Body of pancreas (tissue), 2 donors: ENCODE measurements around a stretch of chr6.

- PRO-cap: no peak
- RAMPAGE, long total RNA, 2 experiments: no peak in any of the 2 experiments
Measured at GRCh38 chr6:143515924-143516240, 4.4 kb upstream of the FUCA2 start.

DNA sequence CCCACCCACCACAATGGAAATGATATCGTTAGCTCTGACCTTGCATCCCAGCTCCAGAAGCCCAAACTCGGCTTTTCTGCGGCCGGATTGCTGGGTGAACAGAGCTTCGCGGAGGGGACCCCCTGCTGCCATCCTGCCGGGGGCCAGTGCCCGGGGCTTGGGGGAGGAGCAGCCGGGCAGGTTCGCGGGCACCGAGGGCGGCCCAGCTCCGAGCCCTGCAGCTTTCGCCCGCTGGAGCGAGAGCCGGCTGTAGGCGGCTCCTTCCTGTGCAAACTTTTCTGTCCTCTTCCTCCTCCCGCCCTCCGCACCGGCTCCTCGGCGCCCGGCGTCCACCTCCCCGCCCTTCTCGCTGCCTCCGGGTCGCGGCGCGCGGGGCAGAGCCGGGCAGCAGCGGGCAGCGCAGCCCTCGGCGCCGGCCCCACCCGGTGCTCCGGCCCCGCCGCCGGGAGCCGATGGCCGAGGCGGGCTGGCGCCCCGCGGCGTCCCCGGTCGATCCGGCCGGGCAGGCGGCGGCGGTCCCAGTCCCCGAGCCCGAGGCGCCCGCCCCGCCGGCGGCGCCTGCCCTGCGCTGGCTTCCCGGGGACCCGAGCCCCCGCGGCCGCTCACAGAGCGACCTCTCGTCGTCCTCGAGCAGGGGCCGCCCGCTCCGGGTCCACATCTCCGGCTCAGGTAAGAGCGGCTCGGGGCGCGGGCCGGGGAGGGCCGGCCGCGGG is 25.2 kb upstream of the FUCA2 start:
- PRO-cap: no peak
- RAMPAGE, long total RNA, 2 experiments: no peak in any of the 2 experiments

GRCh38 chr6:143539844-143540574 is 28.5 kb upstream of the FUCA2 start:
- PRO-cap: no peak
- RAMPAGE, long total RNA, 2 experiments: no peak in any of the 2 experiments

- PRO-cap: no peak
- RAMPAGE, long total RNA, 2 experiments: start-site peak on the minus strand in 2 of 2 experiments, at chr6:143949207-143949681 at its widest, 6 reads per replicate
Measured at GRCh38 chr6:143949274-143949820, 58.7 kb downstream of the PLAGL1 start.

GRCh38 chr6:144063620-144064390 is 31.6 kb downstream of the SF3B5 start:
- PRO-cap: bidirectional peak, plus-strand start at chr6:144064106, minus-strand start at chr6:144064105; bidirectional peak, plus-strand start at chr6:144064196, minus-strand start at chr6:144064274
- RAMPAGE, long total RNA, 2 experiments: no peak in any of the 2 experiments

GRCh38 chr6:144065131-144065415 is 30.3 kb downstream of the SF3B5 start:
- PRO-cap: bidirectional peak, plus-strand start at chr6:144065313, minus-strand start at chr6:144065186
- RAMPAGE, long total RNA, 2 experiments: no peak in any of the 2 experiments

DNA sequence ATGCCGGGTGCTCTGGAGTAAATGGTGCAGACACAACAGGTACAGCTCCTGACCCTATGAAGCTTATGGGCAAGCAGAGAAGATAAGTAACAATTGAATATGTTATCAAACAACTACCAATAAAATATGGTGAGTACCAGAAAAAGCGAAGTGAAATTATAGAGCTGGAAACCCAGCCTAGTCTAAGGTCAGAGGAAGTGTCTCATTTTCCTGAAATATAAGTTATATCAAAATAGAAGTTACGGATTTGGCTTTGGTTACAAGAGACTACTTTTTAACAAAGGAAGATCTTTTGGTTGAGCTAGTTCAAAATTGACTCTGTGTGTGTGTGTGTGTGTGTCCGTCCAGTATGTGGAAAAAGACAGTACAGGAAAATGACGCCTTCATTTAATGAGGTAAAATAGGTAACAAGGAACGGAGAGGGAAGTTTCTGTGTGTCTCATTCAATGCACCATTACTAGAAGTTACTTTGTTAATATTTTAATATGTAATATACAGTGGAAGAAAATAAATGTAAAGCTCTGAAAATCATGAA is 8.9 kb downstream of the STX11 start:
- PRO-cap: no peak
- RAMPAGE, long total RNA, 2 experiments: no peak in any of the 2 experiments

DNA sequence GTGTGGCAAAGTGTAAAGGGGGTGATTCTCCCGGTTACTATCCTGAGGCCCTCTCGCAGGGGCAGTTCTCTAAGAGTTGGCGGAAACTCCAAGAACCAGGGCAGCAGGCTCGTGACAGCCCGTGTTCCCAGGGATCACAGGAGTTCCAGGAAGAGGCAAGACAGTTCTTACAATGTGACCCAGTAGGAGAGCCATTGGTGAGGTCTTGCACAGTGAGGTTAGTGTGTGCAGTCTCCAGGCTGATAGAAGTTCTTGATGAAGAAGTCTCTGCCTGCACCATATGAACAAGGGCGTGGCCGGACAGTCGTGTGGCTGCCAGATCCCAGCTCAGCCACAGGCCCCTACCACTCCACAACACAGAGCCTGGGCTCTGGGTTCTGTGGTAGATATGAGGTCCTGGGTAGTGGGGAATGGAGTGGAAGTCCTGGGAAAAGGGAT is 65.0 kb downstream of the STX11 start:
- PRO-cap: unidirectional peak, plus-strand start at position 303 of the sequence
- RAMPAGE, long total RNA, 2 experiments: no peak in any of the 2 experiments

DNA sequence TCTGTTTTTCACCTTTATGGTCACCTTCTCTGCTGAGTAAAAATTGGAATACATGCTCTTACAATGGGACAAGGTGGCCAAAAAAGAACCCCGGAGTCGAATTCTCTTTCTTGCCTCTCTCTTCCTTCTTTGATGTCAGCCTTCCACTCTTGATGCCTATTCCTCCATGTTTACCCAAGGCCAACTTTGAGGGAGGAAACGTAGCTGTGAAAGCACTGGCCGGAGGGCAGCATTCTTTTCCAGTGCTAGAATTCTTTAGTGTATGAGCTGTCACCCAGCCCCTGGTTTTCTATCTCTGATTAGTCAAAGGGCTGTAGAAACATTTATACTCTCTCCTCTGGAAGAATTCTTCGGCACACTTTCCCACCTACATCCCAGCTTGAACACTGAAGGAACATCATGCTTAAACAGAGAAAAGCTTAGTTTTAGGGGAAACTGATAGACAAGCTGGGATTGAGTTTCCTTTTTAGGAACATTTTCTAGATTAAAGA is 20.9 kb upstream of the UTRN start:
- PRO-cap: no peak
- RAMPAGE, long total RNA, 2 experiments: no peak in any of the 2 experiments

DNA sequence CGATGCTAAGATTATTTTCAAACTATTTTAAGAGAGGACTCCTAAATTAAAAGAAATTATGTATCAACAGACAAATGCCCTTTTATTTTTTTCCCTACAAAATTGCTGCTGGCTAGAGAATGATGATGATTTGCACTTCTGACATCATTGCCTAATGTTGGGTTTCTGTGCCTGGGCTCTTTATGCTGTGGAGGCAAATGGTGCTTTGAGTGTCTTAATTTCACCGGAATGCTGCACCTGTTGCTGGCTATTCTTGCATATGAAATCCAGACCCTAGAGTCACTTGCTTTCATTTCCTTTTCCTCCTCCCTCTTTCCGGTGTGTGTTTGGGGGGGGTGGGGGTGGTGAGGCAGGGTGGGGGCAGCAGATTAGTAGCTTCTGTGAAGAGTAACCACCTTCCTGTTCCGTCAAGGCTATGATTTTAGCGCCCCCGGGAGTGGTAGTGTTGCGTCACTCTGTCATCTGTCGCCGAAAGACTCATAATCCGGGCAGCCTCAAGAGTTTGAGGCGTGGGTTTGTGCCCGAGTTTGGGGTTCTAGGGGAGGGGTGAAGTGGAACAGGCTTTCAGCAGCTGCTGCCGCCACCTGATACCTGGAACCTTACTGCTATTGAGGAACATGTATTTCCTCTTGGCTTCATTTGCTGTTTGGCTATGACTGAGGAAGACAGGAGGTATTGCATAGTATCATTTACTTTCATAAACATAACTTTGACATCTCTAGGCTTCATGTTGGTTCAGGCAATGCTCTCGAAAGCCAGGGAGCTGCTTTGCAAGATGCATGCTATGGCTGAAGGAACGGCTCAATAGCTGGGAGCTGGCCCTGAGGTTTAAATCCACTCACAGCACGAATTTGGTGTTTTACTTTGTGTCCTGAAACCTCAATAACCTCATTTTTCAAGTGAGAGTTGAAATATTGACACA is 49.1 kb downstream of the UTRN start:
- PRO-cap: no peak
- RAMPAGE, long total RNA, 2 experiments: no peak in any of the 2 experiments

- PRO-cap: no peak
- RAMPAGE, long total RNA, 2 experiments: no peak in any of the 2 experiments
Measured at GRCh38 chr6:144344736-144345315, 59.7 kb downstream of the UTRN start.

- PRO-cap: no peak
- RAMPAGE, long total RNA, 2 experiments: no peak in any of the 2 experiments
Measured at GRCh38 chr6:144364602-144365040, 79.5 kb downstream of the UTRN start.

DNA sequence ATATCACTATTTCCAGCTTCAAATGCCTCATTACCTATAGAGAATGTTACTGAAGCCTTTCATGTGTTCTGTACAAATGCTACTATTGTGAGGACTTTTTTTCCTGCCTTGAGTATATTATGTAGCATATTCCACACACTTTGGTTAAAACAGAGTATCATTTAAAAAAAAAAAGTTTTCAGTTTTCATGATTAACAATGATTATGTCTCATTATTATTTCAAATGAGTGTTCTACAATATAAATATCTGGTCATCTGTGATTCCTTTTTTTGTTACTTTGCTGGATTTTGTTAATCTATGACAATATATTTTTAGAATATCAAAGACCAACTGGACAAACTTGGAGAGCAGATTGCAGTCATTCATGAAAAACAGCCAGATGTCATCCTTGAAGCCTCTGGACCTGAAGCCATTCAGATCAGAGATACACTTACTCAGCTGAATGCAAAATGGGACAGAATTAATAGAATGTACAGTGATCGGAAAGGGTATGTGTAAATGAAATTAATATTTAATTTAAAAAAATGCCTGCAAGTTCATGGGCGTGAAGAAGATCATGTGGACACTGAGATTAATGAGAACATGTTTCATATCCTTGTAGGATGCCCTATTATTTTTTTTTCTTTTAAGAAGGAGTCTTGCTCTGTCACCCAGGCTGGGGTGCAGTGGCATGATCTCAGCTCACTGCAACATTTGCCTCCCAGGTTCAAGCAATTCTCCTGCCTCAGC is 237.7 kb downstream of the UTRN start:
- PRO-cap: no peak
- RAMPAGE, long total RNA, 2 experiments: no peak in any of the 2 experiments

- PRO-cap: no peak
- RAMPAGE, long total RNA, 2 experiments: no peak in any of the 2 experiments
Measured at GRCh38 chr6:144565630-144565953, 280.5 kb downstream of the UTRN start.

DNA sequence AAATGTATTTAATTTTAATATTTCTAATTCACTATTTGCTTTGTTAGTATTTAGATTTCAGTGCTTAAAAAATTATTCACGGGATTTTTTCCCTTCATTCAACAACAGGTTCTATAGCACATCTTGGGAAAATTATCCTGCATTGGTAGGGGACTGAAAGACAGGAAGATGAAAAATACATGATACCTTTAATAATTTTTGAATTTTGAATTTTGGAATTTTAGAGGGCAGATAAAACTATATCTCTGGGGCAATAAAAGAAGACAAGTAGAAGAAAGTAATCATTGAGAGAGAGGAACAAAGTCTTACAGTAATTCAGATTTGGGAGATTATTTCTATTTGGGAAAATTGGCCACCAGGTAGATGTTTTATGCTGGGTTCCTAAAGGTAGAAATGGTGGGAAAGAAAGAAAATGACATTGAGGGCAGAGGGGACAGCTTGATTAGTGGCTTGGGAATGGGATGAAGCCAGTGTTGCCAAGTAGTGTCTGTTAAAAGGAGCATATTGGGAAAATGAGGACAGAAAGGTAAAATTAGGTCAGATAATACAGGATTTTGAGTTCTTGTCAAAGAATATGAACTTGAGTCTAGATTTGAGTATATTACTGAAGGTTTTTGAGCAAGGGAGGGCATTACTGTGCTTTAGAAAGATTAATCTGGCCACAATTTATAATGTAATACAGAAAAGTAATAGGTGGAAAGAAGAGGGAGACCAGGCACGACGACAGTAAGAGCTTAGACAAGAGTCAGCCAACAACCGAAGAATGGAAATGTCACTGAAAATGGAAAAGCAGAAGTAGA is 338.7 kb downstream of the UTRN start:
- PRO-cap: no peak
- RAMPAGE, long total RNA, 2 experiments: start-site peak on the plus strand in 1 of 2 experiments, centred at position 190 of the sequence, 9 reads per replicate

DNA sequence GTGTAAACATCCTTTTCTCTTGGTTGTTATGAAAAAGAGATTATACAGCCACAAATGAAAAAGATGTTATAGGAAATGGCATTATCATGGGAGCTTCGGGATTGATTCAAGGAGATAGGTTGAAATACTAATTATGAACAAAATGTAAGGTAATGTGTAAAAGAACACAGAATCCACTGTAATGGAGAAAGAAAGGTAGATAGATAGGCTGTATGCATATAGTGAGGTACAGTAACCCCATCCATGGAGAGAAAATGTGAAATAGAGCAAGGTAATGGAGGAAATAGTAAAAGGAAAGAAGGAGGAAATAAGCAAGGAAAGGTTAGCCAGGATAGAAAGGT is 525.1 kb downstream of the UTRN start:
- PRO-cap: no peak
- RAMPAGE, long total RNA, 2 experiments: start-site peak on the plus strand in 1 of 2 experiments, centred at position 96 of the sequence, 5 reads per replicate

DNA sequence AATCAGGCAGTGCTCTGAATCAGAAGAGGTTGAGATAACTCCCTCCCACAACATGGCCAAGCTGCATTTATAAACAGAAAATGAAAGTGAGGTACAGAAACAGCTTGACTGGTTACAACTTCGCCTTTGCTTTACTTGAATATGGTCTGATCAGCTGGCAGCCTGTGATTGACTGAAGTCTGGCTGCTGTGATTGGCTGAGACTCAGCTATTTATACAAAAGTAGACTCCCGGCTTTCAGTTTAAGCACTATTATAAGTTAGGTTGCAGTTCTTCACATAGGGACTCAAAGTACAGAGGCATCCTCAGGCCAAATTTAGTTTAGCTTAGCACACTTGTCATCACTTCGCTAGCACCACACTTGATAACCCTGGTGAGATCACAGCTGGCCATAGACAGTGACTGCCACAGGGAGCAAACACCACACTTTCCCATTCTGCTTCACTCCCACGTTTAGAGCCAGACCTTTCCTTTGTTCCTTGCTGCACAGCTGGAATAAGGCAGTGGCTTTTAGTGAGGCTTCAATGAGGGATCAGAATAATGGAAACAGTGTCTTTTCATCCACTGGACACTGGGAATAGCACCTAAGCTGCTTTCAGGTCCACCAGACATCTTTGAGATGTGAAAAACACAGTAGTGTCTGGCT is 362.5 kb downstream of the EPM2A start:
- PRO-cap: no peak
- RAMPAGE, long total RNA, 2 experiments: no peak in any of the 2 experiments

DNA sequence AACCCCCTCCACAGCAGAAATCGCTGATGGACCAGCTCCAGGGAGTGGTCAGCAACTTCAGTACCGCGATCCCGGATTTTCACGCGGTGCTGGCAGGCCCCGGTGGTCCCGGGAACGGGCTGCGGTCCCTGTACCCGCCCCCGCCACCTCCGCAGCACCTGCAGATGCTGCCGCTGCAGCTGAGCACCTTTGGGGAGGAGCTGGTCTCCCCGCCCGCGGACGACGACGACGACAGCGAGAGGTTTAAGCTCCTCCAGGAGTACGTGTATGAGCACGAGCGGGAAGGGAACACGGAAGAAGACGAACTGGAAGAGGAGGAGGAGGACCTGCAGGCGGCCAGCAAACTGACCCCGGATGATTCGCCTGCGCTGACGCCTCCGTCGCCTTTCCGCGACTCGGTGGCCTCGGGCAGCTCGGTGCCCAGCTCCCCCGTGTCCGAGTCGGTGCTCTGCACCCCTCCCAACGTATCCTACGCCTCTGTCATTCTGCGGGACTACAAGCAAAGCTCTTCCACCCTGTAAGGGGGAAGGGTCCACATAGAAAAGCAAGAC is 109.3 kb upstream of the RAB32 start:
- PRO-cap: no peak
- RAMPAGE, long total RNA, 2 experiments: no peak in any of the 2 experiments

DNA sequence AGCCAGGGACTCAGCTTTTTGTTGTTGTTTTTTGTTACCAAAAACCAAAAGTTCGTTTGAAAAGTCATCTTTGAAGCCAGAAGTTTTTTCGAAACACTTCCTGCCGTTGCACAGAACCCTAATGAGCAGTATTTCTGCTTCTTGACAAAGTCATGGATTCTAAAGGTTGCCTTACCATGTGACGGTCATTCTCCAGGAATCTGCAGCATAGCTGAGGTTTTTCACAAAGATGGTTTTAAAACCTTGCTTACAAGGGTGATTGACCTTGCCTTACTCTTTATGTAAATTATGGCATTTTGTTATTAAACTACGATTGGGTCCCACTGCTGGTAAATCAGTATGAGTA is 2.0 kb downstream of the RAB32 start:
- PRO-cap: unidirectional peak, minus-strand start at position 120 of the sequence
- RAMPAGE, long total RNA, 2 experiments: no peak in any of the 2 experiments

- PRO-cap: no peak
- RAMPAGE, long total RNA, 2 experiments: no peak in any of the 2 experiments
Measured at GRCh38 chr6:146855223-146856000, 256.6 kb downstream of the ADGB start.